Skin of body (tissue), 2 donors: Measurements from ENCODE around the gene RSL24D1.

GRCh38 chr15:51114361-51114837 is 19.7 kb upstream of the TNFAIP8L3 start:
- RAMPAGE, long total RNA, result no peak

- RAMPAGE, long total RNA, result no peak
Measured at GRCh38 chr15:51163196-51163414, 68.4 kb upstream of the TNFAIP8L3 start.

DNA sequence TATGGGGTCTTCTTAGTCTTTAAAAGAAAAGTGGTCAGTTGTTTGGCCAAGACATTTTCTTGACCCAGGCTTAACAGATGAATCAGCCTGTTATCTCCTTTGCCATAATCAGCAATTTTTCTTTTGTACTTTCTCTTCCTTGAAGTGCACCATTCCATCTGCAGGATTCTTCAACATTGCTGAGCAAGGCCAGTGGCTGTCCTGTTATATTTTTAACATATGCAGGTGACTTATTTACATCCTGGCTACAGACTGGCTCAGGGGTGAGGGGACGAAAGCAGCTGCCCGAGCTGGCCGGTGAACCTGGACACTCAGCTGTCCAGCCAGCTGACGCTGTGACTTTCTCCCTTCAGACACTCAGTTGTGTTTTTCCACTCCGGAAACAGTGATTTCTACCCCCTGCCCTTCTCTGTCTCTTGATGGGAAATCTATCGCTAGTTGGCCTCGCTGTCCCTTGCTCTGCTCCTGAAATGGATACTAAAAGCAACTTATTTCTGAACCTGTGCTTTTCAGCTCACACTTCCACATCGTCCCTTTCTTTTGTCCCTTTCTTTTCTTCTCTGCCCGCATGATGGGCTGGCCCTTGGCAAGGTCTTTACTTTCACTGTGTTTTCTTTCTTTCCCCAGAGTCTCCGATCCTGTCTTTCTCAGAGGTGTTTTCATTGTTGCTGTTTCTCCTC is 96.6 kb upstream of the TNFAIP8L3 start:
- RAMPAGE, long total RNA, result no peak

DNA sequence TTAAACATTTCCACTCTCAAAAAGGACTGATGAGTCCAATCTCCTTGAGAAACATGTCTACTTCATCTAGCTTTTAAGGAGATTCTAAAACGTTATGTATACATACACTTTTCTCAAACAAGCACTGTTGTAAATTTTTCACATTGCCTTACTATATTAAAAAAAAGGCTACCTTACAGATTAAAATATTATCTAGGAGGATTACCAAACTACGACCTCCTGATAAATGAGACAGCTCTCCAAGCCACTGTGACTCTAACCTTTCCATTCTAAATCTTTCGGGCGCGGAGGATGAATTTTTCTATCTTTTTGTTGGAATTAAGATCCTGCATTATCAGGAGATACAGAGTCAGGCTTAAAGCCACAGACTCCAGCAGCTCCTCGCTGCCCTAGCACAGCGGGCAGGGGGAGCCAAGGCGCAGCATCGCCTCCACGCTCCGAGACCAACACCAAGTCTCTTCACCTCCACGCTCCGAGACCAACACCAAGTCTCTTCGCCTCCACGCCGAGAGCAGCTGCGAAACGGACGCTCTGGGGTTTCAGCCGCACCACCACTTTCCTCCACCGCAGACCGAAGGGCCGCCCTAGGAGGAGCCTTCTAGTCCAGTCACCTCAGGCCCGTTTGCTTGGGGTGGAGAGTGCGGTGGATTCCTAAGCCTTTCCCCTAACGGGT is 846 bp downstream of the DMXL2 start:
- RAMPAGE, long total RNA, result no peak

GRCh38 chr15:51907347-51907605 is 64.3 kb downstream of the LEO1 start:
- RAMPAGE, long total RNA, result no peak

DNA sequence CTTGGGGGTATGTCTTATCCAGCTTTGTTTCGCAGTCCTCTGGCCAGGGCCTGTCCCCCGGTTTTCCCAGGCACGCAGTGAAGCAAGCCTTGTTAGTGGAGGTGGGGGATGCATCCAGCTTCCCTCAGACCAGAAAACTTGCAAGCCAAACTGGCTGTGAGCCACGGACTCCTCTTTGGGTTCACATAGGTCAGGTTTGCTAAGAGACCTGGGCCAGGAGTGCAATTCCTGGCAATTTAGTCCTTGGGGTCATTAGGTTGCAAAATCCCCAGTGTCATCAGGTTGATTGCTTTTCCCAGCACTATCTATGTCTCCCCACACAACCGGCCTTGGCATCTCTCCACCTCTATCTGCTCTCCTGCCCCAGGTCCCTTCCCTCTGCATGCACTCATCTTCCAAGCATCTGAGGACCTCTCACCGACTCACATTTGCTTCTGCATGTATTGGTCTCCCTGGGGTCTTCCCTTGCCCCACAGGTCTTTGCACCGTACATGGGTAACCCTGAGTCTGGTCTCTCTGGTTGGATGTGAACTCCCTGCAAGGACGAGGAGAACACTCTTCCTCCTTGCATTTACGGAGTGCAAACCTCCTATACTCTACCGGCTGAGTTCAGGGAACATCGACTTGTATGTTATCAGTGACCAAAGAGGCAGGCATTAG is 34.2 kb downstream of the BCL2L10 start:
- RAMPAGE, long total RNA, result no peak

DNA sequence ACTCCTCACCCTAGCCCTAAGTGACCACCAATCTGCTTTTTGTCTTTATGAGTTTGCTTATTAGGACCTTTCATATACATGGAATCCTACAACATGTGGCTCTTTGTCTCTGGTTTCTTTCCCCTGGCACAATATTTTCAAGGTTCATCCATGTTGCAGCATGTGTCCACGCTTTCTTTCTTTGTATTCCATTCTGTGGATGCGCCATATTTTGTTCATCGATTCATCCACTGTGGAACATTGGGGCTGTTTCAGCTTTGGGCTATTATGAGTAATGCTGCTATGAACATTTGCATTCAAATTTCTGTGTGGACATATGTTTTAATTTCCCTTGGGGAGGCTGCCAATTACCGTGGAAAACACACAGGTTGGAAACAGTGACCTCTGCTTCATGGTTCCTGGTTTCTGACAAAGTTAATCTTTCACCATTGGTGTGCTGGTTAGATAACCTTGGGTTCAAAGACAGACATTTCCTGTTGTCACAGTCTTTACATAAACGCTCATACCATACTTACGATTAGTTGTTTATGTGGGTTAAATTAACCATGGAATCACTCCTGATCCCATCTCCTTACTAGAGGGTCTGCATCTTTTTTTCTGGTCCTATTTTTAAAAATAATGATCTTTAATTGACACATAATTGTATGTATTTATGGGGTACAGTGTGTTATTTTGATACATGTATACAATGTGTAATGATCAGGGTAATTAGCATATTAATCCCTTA is 3.4 kb upstream of the BCL2L10 start:
- RAMPAGE, long total RNA, result no peak

DNA sequence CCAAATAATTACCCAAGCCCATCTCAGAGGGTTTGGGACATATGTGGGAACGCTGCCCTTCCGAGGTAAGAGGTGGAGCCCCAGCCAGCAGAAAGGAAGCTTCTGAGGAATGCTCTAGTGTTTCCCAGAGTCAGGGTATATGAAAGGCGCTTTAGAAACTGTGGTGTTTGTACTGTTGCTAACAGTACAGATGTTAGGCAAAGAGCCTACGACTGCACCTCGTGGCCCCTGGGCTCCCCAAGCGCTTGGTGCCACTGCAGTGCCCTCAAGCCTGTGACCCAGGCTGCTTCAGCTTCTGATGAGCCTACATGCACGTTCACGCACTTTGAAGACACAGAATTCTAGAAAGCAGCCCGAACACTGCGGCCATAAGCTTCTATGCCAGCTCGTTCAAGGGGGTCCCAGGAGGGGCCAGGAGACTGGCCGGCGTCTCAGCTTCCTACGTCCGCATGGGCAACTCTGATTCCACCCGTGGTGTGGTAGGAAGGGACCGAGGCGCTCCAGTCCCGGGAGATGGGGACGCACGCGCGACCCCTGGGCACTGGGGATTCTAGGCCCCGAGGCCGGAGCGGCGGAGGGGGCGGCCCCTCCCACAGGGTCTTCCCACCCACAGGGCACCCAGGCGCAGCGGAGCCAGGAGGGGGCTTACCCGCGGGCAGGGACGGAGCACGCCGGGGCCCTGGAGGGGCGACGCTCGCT is 722 bp downstream of the MYO5C start:
- RAMPAGE, long total RNA, result no peak

DNA sequence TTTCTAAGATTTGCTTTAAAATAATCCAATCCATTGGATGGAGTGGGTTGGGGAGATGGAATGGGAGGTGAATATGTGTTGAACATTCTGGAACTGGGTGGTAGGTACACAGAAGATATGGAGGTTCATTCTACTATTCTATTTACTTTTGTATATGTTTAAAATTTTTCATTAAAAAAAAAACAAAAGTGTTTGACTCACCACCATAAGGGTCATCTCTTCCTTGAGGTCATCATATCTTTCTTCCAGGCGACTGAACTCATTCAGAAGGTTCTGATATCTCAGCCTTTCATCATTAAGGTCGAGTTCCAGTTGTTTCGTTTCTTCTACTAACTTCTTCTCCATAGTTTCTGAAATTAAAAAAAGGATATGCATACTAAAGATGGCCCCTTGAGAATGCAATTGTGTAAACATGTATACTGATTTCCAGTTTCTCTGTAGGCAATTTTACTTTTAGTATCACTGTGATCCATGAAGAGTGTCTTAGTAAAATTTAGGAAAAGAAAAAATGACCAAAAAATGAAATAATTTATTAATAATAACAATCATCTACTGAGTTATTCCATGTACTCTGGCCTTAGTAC is 68.8 kb upstream of the MYO5C start:
- RAMPAGE, long total RNA, result no peak

- RAMPAGE, long total RNA, result no peak
Measured at GRCh38 chr15:52378925-52380093, 83.7 kb upstream of the MYO5C start.

DNA sequence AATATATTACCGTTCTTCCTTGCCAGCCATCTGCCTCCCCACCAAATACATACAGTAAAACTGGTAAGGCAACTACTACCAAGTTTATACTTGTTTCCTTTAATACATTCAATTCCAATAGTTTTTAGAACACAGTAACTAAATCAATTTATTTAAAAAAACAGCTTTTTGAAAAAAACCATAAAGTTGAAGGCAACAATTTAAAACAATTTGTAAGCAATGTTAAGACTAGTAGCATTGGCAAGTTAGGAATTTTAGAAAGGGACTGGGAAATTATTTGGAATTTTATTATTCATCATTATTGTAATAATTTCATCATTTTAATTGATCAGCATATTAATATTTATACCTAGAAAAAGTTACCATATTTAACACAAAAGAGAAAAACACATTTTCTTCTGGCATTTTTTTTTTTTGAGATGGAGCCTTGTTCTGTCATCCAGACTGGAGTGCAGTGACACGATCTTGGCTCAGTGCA is 20.6 kb upstream of the ARPP19 start:
- RAMPAGE, long total RNA, result no peak

GRCh38 chr15:52594527-52595461 is 26.0 kb upstream of the ARPP19 start:
- RAMPAGE, long total RNA, result no peak

GRCh38 chr15:52678108-52678498 is 1.1 kb downstream of the ATOSA start:
- RAMPAGE, long total RNA, result no peak

- RAMPAGE, long total RNA, result no peak
Measured at GRCh38 chr15:52805563-52806643, 15.8 kb upstream of the ONECUT1 start.

DNA sequence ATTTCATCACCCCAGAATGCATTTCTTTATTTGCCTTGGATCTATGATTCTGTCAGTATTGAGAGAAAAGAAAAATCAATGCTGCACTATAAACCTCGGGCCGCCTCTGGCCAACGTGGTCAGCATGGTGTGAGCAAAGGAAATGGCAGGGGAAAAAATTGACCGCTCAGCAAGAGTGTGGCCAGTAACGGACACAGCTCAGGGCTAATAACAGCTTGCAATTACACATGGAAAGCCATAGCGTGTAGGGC is 184.2 kb upstream of the ONECUT1 start:
- RAMPAGE, long total RNA, result no peak

GRCh38 chr15:54015000-54015670 is 36.9 kb downstream of the UNC13C start:
- RAMPAGE, long total RNA, result no peak

DNA sequence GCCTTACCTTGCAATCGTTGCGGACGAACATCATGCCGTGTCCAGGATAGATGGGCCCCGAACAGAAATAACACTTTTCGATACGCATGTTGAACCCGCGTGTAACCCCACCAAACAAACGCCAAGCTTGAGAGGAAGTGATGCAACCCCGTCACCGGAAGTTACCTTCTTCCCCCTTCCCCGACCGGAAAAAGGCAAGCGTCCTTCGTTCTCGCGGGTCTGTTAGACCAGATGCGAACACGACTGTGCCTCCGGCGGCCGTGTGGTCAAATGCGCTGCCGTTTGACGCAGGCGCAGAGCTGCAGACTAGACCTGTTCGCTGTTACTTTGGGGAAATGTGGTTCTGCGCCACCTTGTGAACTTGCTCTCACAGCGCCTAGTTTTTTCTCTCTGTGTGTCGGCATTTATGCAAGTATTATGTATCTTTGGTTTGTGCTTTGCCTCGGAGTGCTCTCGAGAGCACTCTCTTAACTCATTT is at the start of gene RSL24D1:
RSL24D1 (minus strand) TSS at position 139 of the 478 bp plus-strand sequence.
- RAMPAGE, long total RNA, result no peak

DNA sequence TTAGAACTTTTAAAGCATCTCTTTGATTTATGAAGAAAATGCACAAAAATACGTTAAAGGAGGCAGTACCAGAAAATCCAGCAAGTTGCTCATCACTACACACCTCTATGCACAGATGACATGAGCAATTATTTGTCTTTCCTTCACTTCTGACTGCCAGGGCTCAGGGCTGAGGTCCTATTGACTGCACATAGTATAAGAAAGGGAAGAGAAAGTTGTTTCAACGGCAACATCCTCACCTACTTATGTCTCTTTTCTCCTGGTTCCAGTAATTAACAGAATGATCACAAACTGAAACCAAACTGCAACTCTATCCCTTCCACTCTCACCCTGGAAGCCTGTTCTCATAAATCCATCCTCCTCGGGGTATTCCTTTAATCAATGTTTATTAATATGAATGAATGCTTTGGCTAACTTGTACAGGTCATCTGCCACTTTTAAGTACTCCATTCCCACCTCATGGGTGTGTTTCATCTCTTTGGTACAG is 34.6 kb downstream of the RAB27A start:
- RAMPAGE, long total RNA, result no peak

GRCh38 chr15:55258617-55259311 is 30.8 kb downstream of the RAB27A start:
- RAMPAGE, long total RNA, result no peak

GRCh38 chr15:55367560-55367829 is 40.7 kb downstream of the CCPG1 start:
- RAMPAGE, long total RNA, result no peak